ENCODE measurements around a stretch of chr9.

GRCh38 chr9:136742338-136742808 is 367 bp downstream of the LCN10 start:
- PRO-cap: no peak

DNA sequence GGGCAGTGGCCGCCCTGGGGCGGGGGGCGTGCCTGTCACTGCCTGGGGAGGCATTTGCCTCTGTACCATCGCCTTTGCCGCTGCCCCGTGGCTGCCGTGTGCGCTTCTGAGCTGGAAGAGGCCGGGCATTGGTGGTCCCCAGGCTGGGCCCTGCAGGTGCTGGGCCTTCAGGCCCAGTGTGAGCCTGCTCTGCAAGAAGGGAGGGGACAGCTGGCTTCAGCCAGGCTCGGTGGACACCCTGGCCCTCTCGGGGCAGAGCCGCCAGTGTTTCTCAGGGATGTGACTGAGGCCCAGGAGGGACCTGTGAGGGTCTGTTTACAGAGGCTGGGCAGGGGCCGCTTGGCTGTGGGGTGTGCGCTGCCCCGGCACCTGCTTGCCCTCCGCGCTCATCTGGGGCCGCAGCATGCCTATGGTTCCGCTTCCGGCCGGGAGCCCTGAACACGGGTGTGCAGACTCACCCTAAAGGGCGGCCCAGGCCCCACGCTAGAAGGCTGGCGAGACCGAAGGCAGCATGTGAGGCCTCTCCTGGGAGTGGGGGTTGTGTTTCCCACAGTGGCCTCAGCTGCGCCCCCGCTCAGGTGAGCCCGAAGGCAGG is 1.6 kb upstream of the AJM1 start:
- PRO-cap: bidirectional peak, plus-strand start at position 54 of the sequence, minus-strand start outside the sequence

- PRO-cap: no peak
These were observed 1.5 kb downstream of the AJM1 start for GRCh38 chr9:136843673-136844255.

DNA sequence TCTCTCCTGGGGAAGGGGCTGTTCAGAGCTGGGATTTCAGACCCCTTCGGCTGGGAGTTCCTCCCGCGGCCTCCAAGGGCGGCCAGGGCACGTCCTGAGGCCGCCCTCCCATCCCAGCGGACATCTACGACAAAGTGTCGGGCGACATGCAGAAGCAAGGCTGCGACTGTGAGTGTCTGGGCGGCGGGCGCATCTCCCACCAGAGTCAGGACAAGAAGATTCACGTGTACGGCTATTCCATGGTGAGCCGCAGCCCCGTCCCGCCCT is 620 bp downstream of the PHPT1 start:
- PRO-cap: no peak

DNA sequence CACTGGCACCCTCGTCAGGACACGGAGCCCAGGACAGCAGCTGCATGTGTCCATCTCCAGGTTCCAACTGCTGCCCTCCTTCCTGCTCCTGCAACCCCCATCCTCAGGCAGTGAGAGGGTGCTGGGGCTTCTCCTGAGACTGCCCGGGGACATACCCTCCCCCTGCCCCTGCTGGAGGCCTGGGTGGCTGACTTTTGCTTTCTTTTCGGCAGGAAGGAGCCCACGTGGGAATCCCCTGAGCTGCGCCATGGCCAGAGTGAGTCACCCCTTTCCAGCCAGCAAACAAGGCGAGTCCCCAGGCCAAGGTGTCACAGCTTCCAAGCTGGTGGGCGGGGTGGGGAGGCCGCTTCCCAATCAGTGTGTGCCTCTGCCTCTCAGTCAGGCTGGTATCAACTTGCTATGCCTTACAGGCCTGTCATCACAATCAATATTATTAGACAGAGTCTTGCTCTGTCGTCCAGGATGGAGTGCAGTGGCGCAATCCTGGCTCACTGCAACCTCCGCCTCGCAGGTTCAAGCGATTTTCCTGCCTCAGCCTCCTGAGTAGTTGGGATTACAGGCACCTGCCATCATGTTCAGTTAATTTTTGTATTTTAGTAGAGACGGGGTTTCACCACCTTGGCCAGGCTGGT is 3.7 kb upstream of the TRAF2 start:
- PRO-cap: no peak

GRCh38 chr9:136886933-136887689 is 795 bp downstream of the TRAF2 start:
- PRO-cap: bidirectional peak, plus-strand start at chr9:136887113, minus-strand start at chr9:136887102; bidirectional peak, plus-strand start at chr9:136887524, minus-strand start at chr9:136887299

DNA sequence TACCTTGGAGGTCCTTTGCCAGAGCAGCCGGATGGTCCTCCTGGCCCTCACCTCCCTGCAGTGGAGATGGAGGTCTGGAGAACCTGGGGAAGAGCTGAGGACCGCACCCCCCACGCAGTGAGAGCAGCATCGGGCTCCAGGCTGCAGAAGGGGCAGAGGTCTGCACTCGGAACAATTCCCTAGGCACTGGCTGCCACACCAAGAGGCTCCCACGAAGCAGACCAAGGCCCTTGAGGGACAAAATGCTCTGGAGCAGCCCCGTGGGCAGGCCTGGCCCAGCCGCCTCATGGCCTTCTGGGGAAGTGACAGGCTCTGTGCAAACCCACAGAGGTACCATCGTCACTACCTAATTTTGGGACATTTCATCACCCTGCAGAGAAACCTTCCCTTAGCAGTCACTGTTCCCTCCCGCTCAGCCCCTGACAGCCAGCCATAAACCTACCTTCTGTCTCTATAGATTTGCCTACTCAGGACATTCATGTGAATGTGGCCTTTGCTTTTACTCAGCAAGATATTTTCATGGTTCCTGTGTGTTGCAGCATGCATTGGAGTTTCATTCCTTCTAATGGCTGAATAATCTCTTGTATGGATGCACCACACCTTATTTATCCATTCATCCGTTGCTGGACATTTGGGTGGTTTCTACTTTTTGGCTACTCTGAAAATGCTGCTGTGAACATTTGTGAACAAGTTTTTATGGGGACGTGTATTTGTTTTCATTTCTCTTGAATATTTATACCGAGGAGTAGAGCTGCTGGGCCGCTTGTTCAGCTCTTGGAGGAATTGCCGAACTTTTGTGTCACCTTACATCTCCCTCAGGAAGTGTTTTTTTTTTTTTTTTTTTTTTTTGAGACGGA is 15.8 kb downstream of the FBXW5 start:
- PRO-cap: no peak

GRCh38 chr9:136978707-136979337 is 1.5 kb downstream of the PTGDS start:
- PRO-cap: no peak

GRCh38 chr9:136980995-136982060 is 1.5 kb upstream of the LCNL1 start:
- PRO-cap: no peak

DNA sequence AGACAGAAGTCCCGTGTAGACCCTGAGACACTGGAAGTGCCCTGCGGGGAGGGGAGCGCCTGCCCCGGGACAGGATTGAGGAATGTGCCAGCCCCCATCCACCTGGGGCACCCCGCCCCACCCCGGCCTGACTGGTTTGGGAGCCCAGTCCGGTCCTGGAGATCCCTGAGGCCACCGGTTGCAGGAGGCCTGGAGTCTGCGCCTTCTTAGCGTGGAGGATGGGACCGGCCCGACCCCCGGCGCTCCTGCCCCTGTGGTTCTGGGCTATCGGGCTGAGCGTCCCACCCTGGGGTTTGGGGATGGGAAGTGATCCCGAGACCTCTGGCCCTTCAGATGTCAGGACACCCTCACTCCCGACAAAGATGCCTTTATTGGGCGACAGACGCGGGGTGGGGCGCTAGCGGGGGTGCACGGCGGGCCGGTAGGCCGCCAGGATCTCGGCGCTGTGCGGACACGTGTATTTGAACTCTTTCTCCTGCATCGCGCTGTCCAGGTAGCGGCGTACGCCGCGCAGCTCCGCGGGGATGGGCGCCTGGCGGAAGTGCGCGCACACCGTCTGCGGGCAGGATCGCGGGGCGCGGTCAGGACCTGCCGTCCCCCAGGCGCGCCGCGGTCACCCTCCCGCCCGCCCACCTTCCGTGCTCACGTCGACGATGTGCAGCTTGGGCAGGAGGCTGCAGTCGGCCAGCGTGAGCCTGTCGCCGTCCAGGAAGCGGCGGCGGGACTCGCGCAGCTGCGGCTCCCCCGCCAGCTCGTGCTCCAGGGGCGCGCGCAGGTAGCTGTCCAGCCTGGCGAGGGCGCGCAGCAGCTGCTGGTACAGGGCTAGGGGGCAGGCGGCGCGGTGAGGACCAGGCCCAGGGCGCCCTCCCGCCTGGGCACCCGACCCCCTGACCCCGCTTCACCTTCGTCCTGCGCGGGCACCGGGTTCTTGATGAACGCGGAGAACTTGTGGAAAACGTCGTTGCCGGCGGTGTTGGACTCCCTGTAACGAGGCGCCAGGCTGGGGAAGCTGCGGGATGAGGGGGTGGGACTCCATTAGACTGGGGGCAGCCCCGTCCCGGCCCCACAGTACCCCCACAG is 1.7 kb downstream of the CLIC3 start:
- PRO-cap: no peak

GRCh38 chr9:137021810-137022774 is 5.9 kb downstream of the ABCA2 start:
- PRO-cap: unidirectional peak, minus-strand start at chr9:137022020; unidirectional peak, plus-strand start at chr9:137022376; unidirectional peak, plus-strand start at chr9:137022463

DNA sequence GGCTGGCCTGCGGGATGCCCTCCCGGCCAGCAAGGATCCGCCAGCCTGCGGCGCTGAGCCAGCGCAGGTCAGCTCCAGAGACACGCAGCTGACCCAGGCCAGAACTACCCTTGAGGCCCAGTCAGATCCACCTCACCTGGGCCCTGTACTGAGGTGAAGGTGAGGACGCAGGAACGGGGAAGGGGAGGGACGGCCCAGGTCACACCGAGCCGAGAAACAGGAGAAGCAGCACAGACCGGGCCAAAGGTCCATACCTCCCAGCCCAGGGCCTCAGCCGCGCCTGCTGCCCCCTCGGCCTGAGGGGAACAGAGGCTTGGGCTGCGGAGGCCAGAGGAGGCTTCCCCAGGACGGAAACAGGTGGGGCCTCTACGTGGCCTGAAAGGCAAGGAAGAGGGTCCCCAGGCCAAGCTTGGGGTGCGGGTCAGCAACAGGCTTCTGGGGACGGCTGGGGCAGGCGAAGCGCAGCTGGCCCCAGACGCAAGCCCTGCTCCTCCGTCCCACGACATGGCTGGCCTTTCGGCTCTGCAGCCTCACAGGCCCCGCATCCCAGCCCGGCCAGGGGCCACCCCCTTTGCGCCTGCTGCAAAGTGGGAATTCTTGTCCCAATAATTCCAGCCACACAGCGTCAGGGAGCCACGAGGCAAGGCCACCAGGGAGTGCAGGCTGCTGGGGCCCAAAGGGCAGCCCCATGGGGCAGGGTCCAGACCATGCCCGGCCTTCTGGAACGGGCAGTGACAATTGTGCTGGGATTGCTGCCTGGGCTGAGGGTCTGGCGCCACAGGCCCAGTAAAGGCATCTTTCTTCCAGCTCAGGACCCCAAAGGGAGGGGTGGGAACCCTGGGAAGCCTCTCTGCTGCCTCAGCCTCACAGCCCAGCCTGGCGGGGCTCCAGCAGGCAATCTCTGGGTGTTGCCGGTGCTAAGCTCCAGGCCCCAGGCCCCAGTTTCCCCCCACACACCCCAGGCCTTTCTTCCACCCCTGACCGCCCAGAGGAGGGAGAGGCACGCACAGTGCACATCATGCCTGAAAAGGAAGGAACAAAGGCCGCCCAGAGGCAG is 1.0 kb upstream of the ENTPD2 start:
- PRO-cap: unidirectional peak, minus-strand start at position 903 of the sequence

DNA sequence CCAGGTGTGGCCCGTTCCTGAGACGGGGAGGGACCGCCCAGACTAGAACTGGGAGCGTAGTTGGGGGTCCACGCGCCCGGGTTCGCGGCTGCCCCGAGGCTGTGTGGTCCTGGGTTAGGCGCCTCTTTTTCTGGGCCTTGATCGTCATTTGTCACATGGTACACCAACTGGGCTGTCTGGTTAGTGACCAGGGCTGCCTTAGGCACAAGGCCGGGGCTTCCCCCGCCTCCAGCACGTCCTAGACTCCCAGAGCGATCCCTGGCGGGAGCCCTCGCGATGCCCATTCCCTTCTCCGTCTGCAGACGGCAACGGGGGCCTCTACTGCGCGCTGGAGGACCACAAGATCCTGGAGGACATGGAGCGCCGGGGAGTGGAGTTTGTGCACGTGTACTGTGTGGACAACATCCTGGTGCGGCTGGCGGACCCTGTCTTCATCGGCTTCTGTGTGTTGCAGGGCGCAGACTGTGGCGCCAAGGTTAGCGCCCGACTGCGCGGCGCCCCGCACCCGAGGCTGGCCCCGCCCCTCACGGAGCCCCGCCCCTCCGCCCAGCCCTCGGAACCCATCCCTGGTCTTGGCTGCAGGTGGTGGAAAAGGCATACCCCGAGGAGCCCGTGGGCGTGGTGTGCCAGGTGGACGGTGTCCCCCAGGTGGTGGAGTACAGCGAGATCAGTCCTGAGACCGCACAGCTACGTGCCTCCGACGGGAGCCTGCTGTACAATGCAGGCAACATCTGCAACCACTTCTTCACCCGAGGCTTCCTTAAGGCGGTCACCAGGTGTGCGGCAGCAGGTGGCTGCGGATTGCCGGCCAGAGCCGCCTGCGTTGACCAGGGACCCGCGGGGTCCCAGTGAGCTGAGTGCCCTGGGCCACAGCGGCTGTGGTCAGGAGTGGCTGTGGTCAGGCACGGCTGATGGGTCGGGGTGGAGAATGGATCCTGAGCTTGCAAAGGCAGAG is 1.6 kb downstream of the UAP1L1 start:
- PRO-cap: unidirectional peak, minus-strand start at position 132 of the sequence; unidirectional peak, minus-strand start at position 298 of the sequence; bidirectional peak, plus-strand start at position 664 of the sequence, minus-strand start at position 443 of the sequence

DNA sequence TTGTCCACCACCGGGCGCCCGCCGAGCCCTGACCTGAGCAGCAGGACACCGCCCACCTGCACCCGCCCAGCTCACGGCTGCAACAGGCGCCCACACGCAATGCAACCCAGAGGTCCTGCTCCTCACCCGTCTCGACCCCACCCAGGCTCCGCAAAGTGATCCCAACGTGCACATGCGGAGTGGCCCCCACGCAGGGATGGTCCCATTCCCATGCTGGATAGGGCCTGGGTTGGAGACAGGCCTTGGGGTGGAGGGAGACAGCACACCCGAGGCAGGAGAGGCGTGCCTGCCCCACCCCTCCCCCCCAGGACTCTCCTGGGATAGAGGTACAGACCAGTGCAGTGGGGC is 345 bp upstream of the LRRC26 start:
- PRO-cap: no peak

DNA sequence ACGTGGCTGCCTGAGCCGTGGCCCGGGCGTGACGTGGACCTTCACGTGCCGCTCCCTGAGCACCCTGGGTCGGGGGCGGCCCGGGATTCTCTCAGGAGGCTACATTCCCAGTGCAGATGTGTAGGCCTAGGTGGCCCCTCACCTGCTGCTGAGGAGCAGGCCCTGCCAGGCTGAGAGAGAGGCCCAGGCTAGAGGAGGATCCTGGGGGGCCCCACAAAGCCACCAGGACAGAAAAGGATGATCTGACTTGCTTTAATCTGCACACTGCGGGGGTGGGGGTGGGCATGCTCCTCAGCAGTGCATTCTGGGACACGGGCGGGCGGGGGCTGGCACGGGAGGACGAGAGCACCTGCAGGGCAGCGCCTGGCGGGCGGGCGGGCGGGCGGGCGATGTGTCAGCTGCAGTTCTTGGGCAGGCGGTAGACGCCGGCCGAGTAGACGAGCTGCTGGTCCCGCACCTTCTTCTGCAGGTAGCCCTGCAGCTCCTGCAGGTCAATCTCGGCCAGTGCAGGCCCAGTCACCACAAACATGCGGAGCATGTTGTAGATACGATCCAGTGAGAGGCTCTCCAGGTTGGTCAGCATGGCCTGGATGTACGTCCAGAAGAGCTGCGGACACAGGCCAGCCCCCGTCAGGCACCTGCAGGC is 2.8 kb upstream of the TMEM210 start:
- PRO-cap: no peak

GRCh38 chr9:137236056-137237124 is 4.7 kb upstream of the TUBB4B start:
- PRO-cap: no peak

- PRO-cap: no peak
These were observed 1.8 kb downstream of the TUBB4B start for GRCh38 chr9:137242717-137243372.

- PRO-cap: no peak
These were observed 2.3 kb downstream of the TUBB4B start for GRCh38 chr9:137243373-137243876.

GRCh38 chr9:137279995-137280712 is 2.6 kb downstream of the TOR4A start:
- PRO-cap: no peak

- PRO-cap: no peak
These were observed 7.4 kb downstream of the NRARP start for GRCh38 chr9:137294685-137295068.